Psoas muscle (tissue), 2 donors: ENCODE results near the gene RALGAPA1.

DNA sequence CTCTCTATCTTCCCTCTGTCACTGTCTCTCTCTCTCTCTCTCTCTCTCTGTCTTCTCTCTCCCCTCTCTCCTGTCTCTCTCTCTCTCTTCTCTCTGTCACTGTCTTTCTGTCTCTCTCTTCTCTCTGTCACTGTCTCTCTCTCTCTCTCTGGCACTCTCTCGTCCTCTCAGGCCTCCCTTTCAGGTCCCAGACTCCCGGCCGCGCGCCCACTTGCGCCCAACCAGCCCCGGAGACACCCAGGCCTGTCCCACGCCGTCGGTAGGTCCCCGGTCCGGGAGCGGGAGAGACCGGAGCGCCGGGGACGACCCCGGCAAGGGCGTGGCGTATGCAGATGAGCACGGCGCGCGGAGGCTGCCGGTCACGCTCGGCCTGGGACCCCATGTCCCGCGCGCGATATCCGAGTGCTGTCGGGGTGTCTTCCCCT, 6.7 kb upstream of the EAPP start:
- PRO-cap, 2 experiments, result peak in 1 of 2 experiments; most common minus-strand start position 275 of the sequence (in 1)

DNA sequence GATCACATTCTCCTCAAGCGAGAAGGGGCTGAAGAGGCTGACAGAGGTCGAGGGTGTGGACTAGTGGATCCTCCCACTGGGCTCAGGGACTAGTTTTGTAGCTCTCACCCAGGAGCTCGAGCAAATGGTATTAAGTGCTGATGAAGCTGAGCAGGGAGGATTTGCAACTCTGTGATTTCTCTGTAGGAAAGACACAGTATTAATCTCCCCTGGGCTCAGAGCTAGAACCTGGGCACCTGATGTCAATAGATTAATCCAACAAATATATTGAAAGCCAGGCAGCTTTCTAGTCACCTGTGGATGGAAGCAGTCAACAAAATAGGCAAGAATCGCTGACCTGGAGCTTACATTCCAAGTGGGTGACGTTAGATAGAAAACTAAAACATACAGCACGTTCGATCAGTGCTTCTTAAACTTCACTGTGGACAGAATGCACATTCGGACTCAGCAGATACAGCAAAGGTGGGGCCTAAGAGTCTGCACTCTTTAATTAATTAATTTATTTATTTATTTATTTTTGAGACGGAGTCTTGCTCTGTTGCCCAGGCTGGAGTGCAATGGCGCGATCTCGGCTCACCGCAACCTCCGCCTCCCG, 15.3 kb upstream of the EAPP start:
- PRO-cap, 2 experiments, result no peak in any of the 2 experiments

GRCh38 chr14:34619490-34620548, 10.1 kb downstream of the SNX6 start:
- PRO-cap, 2 experiments, result no peak in any of the 2 experiments

DNA sequence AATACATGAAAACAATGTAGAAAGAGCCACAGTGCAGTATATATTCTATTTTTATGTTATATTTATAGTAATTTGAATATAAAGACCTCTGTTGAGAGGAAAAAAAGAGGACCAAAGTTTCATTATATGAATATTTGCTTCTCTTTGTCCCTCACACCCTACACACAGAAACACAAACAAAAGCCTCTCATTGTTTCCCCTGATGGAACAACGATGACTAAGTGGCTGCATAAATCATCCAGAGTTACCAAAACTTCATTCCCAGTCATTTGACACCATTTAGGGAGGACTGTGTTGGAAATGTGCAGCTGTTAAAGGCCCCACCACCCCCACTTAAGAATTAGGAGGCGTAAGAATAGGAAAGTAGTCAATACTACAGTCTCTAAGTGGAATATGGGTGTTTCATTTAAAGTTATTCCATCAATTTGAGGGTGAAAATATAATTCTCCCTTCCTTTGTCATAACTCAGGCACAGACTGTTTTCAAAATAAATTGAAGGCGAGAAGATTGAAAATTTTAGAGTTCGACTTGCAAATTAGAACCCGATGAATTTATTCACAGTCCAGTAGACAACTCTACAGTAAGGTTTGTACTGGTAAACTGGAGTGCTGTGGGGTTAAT, 36.4 kb downstream of the CFL2 start:
- PRO-cap, 2 experiments, result no peak in any of the 2 experiments

DNA sequence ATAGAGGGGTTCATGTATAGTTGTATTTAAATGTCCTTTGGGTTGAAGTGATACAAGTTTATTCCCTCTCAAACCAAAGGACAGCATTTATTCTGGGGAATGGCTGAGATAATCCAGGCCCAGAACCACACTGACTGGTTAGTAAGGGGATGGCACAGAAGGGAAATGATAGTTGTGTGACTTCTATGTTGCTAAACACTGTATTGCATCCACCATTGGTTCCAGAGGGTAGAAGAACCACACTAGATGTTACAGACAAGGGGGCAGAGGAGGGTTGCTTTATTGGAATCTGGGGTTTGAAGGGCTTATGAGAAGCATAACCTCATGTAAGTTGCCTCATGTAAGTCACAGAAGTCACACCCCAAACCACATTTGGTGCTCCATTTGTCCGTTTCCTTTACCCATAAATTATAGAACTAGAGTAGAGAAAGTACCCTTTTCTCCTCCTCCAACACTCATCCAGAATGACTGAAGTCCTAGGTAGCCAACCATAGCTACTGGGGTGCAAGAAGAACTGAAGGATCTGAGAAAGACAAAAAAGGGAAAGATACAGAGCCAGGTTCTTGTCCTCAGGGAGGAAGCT, 5.5 kb upstream of the PSMA6 start:
- PRO-cap, 2 experiments, result no peak in any of the 2 experiments

- PRO-cap, 2 experiments, result no peak in any of the 2 experiments
Observed at GRCh38 chr14:35287204-35288161, 4.7 kb upstream of the PSMA6 start.

DNA sequence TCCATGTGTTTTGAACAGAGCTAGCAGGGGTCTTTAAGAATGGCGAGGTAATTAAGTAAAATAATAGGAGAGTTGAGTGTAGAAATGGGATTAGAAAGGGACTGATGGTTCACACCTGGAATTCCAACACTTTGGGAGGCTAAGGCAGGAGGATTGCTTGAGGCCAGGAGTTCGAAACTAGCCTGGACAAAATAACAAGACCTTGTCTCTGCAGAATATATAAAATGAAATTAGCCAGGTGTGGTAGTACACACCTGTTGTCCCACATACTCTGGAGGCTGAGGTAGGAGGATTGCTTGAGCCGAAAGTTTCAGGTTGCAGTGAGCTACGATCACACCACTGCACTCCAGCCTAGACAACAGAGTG, 7.9 kb downstream of the PSMA6 start:
- PRO-cap, 2 experiments, result no peak in any of the 2 experiments

DNA sequence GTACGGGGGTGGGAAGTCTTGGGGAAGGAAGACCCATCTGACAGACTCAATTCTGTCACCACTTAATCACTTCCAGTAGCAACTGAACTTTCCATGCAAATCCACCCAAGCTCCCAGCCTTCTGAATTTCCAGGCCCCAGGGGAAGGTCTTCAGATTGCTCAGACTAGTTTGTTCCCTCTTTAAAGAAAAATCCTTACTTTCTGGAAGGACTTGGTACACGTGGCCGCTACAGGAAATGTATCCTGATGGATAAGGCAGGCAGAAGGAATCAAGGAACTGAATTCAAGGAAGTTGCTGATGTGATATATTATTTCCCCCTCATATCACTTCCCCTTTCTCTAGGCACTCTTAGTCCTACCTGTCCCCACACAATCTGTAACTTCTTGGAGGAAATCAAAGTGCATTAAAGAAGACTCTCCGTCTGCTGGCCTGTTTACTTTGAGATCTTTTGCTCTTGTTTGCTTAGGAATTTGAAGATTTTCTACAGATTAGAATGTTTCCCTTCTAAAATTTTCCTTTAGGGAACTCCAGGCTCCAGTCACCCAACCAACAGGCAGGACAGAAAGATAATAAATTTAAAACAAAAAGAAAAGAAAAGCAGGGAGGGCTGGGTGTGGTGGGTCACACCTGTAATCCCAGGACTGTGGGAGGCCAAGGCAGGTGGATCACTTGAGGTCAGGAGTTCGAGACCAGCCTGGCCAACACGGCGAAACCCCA, 6.3 kb downstream of the NFKBIA start:
- PRO-cap, 2 experiments, result no peak in any of the 2 experiments

DNA sequence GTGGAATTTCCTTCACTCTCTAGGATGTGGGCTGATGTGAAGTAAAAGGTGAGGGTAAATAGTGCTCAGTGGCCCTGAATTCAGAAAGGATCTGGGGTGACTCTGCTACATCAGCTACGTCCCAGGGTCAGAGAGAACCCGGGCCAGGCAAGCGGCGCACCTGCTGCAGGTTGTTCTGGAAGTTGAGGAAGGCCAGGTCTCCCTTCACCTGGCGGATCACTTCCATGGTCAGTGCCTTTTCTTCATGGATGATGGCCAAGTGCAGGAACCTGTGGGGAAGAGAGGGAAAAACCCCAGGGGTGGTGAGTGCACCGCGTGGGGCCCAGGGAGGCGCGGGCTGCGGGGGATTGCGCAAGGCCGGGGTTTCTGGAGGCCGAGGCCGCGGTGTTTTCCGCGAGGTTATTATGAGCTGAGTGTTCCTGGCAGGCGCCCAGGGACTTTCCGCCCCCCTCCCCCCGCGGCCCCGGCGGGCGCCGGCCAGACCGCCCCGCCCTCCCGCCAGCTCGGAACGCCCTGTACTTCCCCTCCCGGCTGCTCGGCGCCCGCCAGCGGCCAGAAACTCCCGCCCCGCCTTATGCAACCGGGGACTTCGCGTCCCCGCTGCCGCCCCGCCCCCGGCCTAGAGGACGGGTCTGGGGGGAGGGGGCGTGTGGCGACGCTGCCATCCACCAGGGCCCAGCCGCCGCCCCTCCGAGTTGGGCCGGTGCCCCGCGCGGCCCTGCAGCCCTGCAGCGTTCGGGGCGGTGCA, 845 bp downstream of the NFKBIA start:
- PRO-cap, 2 experiments, result peak in 2 of 2 experiments; most common plus-strand start position 693 of the sequence (in 2); most common minus-strand start position 339 of the sequence (in 2)

DNA sequence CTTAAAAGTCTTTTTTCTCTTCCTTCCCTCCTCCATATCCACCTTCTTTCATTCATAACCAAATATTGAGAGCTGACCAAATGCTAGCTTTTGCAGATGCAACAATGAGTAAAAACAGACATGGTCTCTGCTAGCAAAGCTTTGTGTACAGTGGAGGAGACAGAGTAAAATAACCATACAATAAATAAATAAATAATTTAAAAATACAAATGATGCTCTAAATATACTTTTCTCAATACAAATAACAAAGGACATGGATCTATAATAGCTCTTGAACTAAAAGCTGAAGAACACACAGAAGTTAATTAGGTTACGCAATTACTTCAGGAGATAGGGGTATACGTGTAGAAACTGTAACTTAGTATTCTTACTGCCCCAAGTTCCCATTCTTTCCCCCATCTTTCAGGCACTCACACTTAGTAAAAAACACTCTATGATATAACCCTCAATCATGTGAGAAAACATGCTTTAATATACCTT, 44.1 kb downstream of the INSM2 start:
- PRO-cap, 2 experiments, result no peak in any of the 2 experiments

DNA sequence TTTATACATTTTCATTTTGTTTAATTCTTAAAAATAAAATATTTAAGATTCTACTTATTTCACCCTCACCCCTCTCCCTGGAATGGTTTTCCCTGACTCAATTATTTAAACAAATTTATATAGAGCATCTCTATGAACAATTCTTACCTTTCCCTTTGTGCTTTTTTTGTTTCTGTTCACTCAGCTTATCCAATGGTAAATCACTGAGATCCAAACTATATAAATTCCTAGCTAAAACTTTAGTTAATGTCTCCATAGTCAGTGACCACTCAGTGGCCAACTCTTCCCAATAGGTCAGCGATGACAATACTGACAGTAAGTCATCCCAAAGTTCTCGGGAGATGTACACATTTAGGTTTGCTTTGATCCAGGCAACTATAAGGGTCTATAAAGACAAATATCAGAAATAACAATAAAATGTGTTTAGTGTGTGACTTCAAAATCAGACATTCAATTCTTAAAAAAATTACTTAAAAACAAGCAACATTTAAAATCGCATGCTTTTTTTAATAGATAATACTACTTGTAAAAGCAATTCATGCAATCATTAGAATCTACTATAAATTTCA, 86.1 kb downstream of the RALGAPA1 start:
- PRO-cap, 2 experiments, result no peak in any of the 2 experiments

GRCh38 chr14:35808504-35809572, at the start of gene RALGAPA1:
Gene RALGAPA1, minus strand, starts transcription at chr14:35809295.
- PRO-cap, 2 experiments, result peak in 2 of 2 experiments; most common plus-strand start chr14:35808655 (in 1); most common minus-strand start chr14:35809185 (in 1)

- PRO-cap, 2 experiments, result no peak in any of the 2 experiments
Observed at GRCh38 chr14:36272992-36273764, 47.3 kb downstream of the MBIP start.

DNA sequence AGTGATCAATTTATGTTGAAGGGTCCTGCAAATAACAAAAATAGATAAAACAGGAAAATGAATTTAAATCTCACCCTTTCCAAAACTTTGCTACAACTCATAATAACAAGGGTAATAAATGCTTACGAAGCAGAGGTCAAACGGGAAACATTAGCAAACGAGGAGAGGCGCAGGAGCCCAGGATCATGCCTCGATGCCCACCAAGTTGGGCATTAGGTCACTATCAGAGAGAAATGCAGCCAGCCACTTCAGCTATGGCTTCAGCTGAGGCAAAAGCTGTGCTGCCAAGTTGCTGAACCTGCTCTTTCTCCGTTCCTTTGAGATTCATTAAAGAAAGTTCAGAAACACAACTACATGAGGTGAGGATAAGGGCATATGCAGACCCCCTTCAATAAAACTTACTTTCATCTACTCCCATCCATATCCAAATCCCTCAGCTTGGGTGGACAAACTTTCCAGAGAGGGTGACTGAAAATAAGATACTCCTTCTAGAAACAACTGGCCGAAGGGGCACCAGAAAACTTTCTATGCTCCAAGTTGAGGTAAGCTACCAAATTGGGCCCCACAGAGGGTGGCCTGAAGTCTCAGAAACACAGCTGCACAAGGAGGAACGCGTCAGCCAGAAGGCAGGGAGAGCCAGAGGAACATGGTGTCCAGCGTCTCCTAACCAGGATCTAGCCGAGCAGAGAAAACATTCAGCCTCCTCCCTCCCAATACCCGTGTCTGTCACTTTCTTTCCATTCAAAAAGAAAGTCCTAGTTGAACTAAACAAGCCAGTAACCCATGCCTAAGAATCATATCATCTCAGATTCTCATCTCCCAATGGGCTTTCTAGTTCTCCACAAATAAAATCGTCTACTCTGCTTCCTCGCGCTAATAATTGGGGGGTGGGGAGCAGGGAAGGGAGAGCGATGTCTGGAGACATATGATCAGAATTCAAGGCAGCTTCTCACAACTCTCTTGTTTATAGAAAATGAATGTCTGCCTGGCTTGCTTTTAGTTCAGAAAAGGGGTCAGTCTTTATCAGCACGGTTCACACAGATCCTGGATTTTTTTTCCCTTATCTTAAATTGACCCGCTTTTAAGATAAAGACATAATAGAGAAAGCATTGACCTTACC, 7.7 kb downstream of the NKX2-1 start:
- PRO-cap, 2 experiments, result no peak in any of the 2 experiments

DNA sequence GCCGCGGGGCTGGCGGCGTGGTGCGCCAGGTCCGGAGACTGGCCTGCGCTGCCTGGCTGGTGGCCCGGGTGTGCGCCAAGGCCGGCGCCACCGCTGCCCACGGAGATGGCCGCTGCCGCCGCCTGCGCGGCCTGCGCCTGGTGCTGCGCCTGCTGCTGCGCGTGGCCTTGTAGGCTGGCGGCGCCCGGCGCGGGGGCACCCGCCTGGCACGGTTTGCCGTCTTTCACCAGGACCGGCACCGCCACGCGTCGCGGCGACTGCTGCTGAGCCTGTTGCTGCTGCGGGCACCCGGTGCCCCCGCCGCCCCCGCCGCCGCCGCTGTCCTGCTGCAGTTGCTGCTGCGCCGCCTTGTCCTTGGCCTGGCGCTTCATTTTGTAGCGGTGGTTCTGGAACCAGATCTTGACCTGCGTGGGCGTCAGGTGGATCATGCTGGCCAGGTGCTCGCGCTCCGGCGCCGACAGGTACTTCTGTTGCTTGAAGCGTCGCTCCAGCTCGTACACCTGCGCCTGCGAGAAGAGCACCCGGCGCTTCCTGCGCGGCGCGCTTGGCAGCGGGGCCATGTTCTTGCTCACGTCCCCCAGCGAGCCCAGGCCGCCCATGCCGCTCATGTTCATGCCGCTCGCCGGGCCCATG, 2.5 kb downstream of the NKX2-1 start:
- PRO-cap, 2 experiments, result no peak in any of the 2 experiments

- PRO-cap, 2 experiments, result no peak in any of the 2 experiments
Observed at GRCh38 chr14:36661188-36661533, 499 bp upstream of the PAX9 start.

DNA sequence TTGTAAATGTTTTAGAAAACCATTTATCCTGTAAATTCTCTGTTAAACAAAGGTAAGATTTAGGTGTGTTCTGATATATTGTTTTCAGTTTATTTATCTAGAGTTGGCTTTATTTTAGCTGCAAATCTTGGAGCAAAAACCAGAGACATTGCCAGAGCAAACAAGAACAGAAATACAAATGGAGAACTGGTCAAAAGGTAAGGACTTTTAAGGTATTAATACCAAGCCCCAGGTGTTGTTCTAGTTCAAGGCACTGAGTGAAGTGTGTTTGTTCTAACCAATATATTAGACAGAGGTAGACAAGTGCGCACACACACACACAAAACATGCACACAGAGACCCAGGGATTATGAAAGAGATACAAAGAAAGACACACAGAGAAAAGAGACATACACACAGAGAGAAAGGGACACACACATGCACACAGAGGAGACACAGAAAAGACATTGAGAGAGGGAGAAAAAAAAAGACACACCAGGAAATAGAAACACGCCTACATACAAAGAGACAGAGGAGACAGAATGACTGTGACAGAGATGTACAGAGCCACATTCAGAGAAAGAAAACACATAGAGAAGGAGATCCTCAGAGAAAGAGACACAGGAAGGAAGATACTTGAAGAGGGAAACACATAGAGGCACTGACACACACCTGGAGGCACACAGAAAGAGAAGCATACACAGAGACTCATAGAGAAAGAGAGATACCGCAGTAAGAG, 50.1 kb downstream of the MIPOL1 start:
- PRO-cap, 2 experiments, result no peak in any of the 2 experiments

DNA sequence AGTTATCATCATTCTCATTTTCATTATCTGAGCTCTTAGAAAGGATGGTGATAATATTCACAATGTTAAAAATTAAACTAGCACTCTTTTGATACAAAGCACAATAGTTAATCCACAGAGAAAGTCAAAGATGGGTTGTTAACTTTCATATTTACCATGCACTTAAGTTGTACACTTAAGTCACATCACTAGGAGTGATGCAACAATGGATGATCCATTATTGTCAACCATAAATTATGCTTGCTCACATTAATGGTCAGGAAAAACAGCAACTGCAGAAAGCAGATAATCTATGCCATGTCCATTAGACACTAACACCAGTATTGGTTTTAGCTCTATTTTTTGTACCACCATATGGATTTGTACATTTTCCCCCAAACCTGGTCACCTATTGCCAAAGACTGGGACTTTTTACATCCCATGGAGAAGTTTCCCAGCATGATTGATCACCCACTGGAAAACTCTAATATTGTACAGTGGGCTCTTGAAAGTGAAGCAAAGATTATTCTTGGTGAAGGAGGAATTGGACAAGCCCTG, 195.5 kb downstream of the FOXA1 start:
- PRO-cap, 2 experiments, result no peak in any of the 2 experiments

GRCh38 chr14:37596827-37597194, 1.4 kb downstream of the TTC6 start:
- PRO-cap, 2 experiments, result no peak in any of the 2 experiments

GRCh38 chr14:38078297-38078937, 129.3 kb upstream of the SSTR1 start:
- PRO-cap, 2 experiments, result no peak in any of the 2 experiments